Body of pancreas (tissue), 2 donors: ENCODE measurements around the genes BCL2L11, MERTK and RGPD8.

- PRO-cap, result no peak
- RAMPAGE, long total RNA, 2 experiments, result no peak in any of the 2 experiments
Measured at GRCh38 chr2:111049804-111050436, 70.8 kb upstream of the BCL2L11 start.

DNA sequence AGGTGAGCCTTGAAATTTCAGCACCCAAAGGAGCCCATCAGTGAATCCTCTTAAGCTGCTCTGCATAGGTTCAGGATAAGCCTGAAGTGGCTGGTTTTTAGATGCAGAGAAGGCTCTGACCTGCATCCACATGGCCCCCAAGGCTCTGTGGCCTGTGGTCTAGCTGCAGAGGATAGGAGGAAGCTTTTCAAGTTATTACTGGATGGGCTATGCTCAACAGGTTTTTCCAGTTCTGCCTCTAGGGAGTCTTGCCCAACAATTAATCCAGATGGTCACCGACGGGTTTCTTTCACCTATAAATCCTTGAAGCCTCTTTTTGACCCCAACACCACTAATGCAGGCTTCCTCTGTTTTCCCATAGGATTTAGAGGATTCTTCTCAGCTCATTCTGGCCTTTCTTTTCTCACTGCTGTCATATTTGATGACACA, 52.3 kb upstream of the BCL2L11 start:
- PRO-cap, result no peak
- RAMPAGE, long total RNA, 2 experiments, result no peak in any of the 2 experiments

GRCh38 chr2:111120131-111120865, 416 bp upstream of the BCL2L11 start:
- PRO-cap, result bidirectional peak, plus-strand start at chr2:111120341, minus-strand start at chr2:111120258; bidirectional peak, plus-strand start at chr2:111120943, minus-strand start at chr2:111120756
- RAMPAGE, long total RNA, 2 experiments, result no peak in any of the 2 experiments

- PRO-cap, result bidirectional peak, plus-strand start at chr2:111120943, minus-strand start at chr2:111120756
- RAMPAGE, long total RNA, 2 experiments, result no peak in any of the 2 experiments
Measured at GRCh38 chr2:111120866-111121835, at the start of gene BCL2L11. Gene BCL2L11 (plus strand): TSS chr2:111120914.

DNA sequence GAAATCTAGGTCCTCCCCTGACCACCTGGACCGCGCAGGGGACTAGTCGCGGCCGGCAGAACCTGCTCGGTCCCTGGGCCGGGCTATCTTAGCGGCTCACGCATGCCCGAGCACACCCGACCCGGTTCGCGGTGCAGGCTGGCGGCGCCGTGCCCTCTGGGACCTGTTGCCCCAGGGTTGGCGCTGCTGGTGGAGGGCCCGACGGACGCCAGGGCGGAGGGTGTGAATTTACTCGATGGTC, 1.0 kb downstream of the BCL2L11 start:
- PRO-cap, result no peak
- RAMPAGE, long total RNA, 2 experiments, result no peak in any of the 2 experiments

DNA sequence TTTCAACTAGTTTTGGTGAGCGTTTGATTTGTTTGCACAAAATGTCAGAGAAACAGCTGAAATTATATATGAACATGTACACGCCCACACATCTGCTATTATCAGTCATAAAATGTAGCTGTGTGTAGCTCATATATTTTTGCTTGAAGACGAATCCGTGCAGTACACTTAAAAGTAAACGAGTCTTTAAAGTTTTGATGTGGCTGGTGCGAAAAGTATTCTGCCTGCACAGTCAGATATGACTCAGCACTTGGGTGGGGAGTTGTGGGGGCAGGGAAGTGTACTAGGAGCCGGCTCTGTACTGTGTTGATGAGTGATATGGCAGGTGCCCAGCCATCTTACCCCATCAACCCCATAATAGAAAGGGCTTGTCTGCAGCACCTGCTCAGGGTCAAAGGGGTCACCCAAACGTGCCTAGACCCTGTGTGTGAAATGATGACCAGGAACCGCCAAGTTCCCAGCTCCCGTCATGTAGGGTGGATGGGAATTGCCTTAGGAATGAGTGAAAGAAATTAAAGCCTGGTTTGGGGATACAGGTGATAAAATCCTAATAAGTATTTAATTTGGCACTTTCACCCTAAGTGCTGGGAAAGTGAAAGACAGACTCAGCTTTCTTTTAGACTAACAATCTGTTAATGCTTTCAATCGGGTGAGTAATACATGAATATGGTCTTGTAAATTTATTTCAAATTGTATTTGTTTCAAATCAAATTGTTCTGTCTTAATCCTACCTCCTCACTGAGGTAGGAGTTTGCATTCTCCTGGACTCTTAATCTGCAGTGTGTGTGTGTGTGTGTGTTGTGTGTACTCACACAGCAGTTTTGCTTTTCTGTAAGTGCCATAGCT, 47.9 kb downstream of the BCL2L11 start:
- PRO-cap, result no peak
- RAMPAGE, long total RNA, 2 experiments, result no peak in any of the 2 experiments

GRCh38 chr2:111346282-111346940, 225.7 kb downstream of the BCL2L11 start:
- PRO-cap, result no peak
- RAMPAGE, long total RNA, 2 experiments, result no peak in any of the 2 experiments

DNA sequence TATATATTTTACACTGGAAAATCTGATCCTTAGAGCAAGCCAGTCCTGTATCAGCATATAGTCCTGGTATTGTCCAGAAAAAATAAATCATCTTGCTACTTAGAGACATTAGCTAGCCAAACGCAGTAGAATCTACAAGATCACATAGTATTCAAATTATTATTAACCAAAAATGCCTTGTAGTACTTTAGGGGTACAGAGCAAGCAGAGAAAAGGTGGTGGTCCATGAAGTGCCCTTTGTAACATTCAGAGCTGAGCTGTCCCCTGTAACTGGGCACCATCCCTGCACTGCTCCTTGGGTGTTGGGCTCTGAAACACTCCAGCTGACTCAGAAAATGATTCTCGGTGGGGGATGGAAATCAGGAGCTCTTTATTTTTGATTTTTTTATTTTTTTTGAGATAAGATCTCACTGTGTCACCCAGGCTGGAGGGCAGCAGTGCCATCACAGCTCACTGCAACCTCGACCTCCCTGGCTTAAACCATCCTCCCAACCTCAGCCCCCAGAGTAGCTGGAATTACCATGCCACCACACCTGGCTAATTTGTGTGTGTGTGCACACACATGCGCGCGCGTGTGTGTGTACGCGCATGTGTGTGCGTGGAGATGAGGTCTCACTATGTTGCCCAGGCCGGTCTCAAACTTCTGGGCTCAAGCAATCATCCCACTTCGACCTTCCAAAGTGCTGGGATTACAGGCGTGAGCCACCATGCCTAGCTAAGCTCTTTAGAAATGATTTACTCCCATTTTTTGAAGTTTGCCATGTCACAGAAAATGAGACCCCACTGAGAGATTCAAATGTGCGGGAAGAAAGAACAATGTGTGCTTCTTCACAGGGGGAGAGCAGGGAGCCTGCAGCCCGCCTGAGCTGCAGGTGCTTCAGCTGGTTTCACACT, 342.7 kb downstream of the BCL2L11 start:
- PRO-cap, result no peak
- RAMPAGE, long total RNA, 2 experiments, result no peak in any of the 2 experiments

- PRO-cap, result no peak
- RAMPAGE, long total RNA, 2 experiments, result no peak in any of the 2 experiments
Measured at GRCh38 chr2:111884573-111884753, 470 bp upstream of the ANAPC1 start.

DNA sequence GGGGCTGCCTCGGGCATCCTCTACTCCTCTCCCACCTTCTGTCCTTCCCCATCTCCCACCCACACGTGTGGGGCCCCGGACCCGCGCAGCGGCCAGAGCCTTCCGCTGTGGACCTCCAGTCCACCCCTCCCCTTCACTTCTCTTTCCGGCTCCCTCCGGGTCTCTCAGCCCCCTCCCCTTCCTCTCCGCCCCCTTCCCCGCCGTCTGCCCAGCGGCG, 323 bp upstream of the MERTK start:
- PRO-cap, result bidirectional peak, plus-strand start outside the sequence, minus-strand start at position 135 of the sequence
- RAMPAGE, long total RNA, 2 experiments, result no peak in any of the 2 experiments

DNA sequence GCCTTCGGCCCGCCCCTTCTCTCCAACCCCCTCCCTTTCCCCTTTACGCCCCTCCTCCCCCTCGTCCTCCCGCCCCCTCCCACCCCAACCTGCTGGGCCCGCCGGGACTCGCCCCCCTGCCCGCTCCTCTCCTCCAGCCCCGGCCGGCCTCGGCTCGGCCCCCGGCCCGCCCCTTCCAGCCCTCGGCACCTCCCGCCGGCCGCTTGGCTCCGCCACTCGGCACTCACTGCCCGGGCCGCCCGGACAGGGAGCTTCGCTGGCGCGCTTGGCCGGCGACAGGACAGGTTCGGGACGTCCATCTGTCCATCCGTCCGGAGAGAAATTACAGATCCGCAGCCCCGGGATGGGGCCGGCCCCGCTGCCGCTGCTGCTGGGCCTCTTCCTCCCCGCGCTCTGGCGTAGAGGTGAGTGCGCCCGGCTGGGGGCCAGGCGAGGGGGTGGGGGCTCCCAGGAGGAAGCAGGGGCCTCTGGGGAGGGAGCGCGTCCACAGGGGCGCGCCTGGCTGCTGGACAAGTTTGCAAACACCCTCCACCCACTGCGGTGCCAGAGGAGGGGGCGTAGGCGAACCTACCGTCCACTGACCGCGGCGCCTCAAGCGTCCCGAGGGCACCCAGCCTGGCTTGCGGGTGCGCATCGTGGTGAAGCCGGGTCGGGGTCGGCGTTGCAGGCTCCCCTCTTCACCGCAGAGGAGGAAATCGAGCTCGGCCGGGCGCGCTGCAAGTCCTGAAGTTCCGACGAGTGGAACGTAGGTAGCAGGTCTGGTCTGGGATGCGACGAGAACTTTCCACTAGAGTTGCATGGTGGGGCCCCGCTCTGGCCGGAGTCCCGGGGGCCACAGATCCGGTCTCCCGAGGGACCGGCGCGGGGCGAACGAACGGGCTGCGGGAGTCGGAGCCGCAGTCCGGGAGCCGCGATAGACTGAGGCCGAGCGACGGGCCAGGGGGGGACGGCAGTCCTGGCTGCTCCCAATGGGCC, at the start of gene MERTK:
TSS of gene MERTK (plus strand) at position 215 of the 975 bp plus-strand sequence.
- PRO-cap, result bidirectional peak, plus-strand start at position 222 of the sequence, minus-strand start outside the sequence; bidirectional peak, plus-strand start at position 693 of the sequence, minus-strand start at position 395 of the sequence; bidirectional peak, plus-strand start at position 837 of the sequence, minus-strand start at position 760 of the sequence
- RAMPAGE, long total RNA, 2 experiments, result start-site peak on the plus strand in 1 of 2 experiments, centred at position 233 of the sequence, 62 reads per replicate

- PRO-cap, result no peak
- RAMPAGE, long total RNA, 2 experiments, result no peak in any of the 2 experiments
Measured at GRCh38 chr2:111919297-111919685, 20.9 kb downstream of the MERTK start.

DNA sequence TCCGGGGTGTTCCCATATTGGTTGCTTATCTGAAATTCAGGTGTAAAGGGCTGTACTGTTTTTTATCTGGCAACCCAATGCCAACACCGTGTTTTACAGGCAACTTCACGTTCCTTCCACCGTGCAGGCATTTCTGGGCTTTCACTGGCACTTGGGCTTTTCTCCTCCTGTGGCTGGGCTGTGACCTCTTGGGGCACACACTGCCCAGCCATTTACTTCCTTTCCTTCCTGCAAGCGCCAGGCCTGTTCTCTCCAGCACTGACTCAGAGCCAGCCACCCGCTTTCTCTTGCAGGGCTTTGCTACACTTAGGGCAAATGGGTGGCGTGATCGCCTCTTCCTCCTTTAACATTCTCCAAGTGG, 21.7 kb downstream of the MERTK start:
- PRO-cap, result unidirectional peak, minus-strand start at position 264 of the sequence
- RAMPAGE, long total RNA, 2 experiments, result no peak in any of the 2 experiments

GRCh38 chr2:112004074-112004366, 51.0 kb upstream of the TMEM87B start:
- PRO-cap, result no peak
- RAMPAGE, long total RNA, 2 experiments, result no peak in any of the 2 experiments

- PRO-cap, result no peak
- RAMPAGE, long total RNA, 2 experiments, result no peak in any of the 2 experiments
Measured at GRCh38 chr2:112058069-112058700, 3.1 kb downstream of the TMEM87B start.

- PRO-cap, result no peak
- RAMPAGE, long total RNA, 2 experiments, result no peak in any of the 2 experiments
Measured at GRCh38 chr2:112182354-112183180, 44.4 kb downstream of the FBLN7 start.

DNA sequence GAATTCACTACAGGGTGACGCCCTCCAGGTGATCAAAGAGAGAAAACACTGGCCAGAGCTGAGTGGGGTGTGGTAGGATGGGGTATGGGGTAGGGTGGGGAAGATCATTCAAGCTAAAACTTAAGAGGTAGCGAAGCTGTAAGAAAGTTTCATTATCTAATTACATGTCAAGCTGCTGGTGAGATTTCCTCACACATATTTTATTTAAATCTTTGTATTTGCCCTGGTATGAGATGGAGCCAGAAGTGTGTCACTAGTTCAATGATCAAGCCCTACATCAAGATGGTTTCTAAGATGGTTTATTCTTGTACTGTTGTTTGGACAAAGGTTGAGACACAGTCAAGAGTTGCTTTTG, 50.3 kb downstream of the FBLN7 start:
- PRO-cap, result no peak
- RAMPAGE, long total RNA, 2 experiments, result no peak in any of the 2 experiments

DNA sequence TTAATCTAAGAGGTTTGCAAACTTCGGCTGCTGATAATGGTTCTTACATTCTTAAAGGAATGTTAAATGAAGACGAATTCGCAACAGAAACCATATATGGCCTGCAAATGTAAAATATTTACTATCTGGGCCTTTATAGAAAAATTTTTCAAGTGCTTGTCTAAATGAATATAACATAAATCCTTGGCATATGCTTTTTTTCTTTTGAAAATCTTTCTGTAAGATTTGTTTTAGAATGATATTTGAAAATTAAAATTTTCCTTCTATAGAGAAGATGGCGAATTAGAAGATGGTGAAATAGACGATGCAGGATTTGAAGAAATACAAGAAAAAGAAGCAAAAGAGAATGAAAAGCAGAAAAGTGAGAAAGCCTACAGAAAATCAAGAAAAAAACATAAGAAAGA, 24.2 kb downstream of the ZC3H6 start:
- PRO-cap, result no peak
- RAMPAGE, long total RNA, 2 experiments, result start-site peak on the plus strand in 1 of 2 experiments, centred at position 254 of the sequence, 9 reads per replicate

- PRO-cap, result no peak
- RAMPAGE, long total RNA, 2 experiments, result start-site peak on the plus strand in 1 of 2 experiments, at chr2:112311539-112311842 at its widest, 5 reads per replicate
Measured at GRCh38 chr2:112311485-112311964, 36.1 kb downstream of the ZC3H6 start.

- PRO-cap, result unidirectional peak, minus-strand start at chr2:112433379
- RAMPAGE, long total RNA, 2 experiments, result start-site peak on the minus strand in 1 of 2 experiments, at chr2:112433663-112433687 at its widest, 12 reads per replicate
Measured at GRCh38 chr2:112433049-112433835, at the start of gene RGPD8. Gene RGPD8 (minus strand): TSS chr2:112433645.